Mammary epithelial cell (primary cell): Measurements from ENCODE around the genes PTGFR, IFI44L, ADGRL4 and BCL10.

GRCh38 chr1:78005354-78006291 lies 884 bp downstream of the DNAJB4 start:
- CAGE, long polyA plus RNA = no peak
- RRBS = no CpG with 5 or more reads among the region's 3 CpGs

GRCh38 chr1:78012944-78013554 lies 8.3 kb downstream of the DNAJB4 start:
- CAGE, long polyA plus RNA = no peak
- RRBS = no CpG with 5 or more reads among the region's 8 CpGs

GRCh38 chr1:78490602-78491287 lies at the start of gene PTGFR:
PTGFR (plus strand) TSS chr1:78490974.
- CAGE, long polyA plus RNA = no peak
- RRBS = no CpG with 5 or more reads among the region's 44 CpGs

GRCh38 chr1:78619414-78620692 lies at the start of gene IFI44L:
IFI44L (plus strand) TSS chr1:78620448.
- CAGE, long polyA plus RNA = no peak
- RRBS = no CpG with 5 or more reads among the region's 14 CpGs

GRCh38 chr1:78623493-78623896 lies 3.2 kb downstream of the IFI44L start:
- CAGE, long polyA plus RNA = no peak
- RRBS = no CpG with 5 or more reads among the region's 3 CpGs

GRCh38 chr1:79006498-79007013 lies at the start of gene ADGRL4:
ADGRL4 (minus strand) TSS chr1:79006730.
- CAGE, long polyA plus RNA = no peak
- RRBS = 38% methylated on average over 3 of the region's 36 CpGs

- CAGE, long polyA plus RNA = no peak
- RRBS = no CpG with 5 or more reads among the region's 6 CpGs
These were observed 101.5 kb upstream of the ADGRL2 start for GRCh38 chr1:81699133-81699777.

- CAGE, long polyA plus RNA = no peak
- RRBS = under 1% methylated on average over 43 of the region's 100 CpGs
These were observed 1.2 kb downstream of the ADGRL2 start for GRCh38 chr1:81801642-81802583.

- CAGE, long polyA plus RNA = no peak
- RRBS = no CpG with 5 or more reads among the region's 9 CpGs
These were observed 8.1 kb downstream of the ADGRL2 start for GRCh38 chr1:81808595-81809466.

GRCh38 chr1:82162538-82162797 lies 361.7 kb downstream of the ADGRL2 start:
- CAGE, long polyA plus RNA = no peak
- RRBS = no CpG with 5 or more reads among the region's 2 CpGs

DNA sequence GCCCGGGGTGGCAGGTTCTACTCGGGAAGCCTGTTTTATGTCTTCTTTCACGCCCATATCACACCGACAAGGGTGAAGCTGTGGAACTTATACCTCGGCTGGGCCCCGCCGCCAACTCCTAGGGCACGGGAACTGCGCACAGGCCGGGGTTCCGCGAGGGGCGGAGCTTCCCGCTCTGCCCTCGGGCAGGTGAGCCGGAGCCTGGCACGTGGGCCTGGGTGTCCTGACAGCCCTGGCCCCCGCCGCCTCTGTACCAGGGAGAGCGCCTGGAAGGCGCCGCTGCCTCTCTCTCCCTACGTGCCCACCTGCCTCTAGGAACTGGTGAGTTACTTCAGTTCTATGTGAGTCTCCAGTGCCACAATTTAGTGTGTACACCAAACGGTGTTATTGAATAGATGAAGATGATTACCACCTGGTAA lies 138.0 kb downstream of the TTLL7 start:
- CAGE, long polyA plus RNA = no peak
- RRBS = 1% methylated on average over 7 of the region's 24 CpGs

- CAGE, long polyA plus RNA = no peak
- RRBS = no CpG with 5 or more reads among the region's 6 CpGs
These were observed 34.9 kb downstream of the DNASE2B start for GRCh38 chr1:84433116-84433630.

- CAGE, long polyA plus RNA = no peak
- RRBS = no CpG with 5 or more reads among the region's 3 CpGs
These were observed 9.0 kb upstream of the CTBS start for GRCh38 chr1:84583242-84583581.

- CAGE, long polyA plus RNA = no peak
- RRBS = no CpG with 5 or more reads among the region's 1 CpG
These were observed 29.0 kb upstream of the CTBS start for GRCh38 chr1:84603249-84603671.

DNA sequence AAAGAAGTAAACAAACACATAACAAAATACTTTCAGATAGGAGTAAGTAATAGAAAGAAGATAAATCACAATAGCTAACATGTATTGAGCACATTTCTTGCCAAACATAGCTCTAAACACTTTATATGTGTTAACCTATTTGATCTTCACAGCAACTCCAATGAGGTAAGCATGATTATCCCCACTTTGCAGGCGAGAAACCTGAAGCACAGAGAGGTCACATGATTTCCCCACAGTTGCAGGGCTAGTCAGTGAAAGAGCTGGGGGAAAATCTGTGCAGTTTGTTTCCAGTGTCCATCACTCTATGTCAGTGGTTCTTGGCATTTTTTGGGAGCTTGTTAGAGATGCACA lies 21.1 kb downstream of the MCOLN3 start:
- CAGE, long polyA plus RNA = no peak
- RRBS = no CpG with 5 or more reads among the region's 1 CpG

DNA sequence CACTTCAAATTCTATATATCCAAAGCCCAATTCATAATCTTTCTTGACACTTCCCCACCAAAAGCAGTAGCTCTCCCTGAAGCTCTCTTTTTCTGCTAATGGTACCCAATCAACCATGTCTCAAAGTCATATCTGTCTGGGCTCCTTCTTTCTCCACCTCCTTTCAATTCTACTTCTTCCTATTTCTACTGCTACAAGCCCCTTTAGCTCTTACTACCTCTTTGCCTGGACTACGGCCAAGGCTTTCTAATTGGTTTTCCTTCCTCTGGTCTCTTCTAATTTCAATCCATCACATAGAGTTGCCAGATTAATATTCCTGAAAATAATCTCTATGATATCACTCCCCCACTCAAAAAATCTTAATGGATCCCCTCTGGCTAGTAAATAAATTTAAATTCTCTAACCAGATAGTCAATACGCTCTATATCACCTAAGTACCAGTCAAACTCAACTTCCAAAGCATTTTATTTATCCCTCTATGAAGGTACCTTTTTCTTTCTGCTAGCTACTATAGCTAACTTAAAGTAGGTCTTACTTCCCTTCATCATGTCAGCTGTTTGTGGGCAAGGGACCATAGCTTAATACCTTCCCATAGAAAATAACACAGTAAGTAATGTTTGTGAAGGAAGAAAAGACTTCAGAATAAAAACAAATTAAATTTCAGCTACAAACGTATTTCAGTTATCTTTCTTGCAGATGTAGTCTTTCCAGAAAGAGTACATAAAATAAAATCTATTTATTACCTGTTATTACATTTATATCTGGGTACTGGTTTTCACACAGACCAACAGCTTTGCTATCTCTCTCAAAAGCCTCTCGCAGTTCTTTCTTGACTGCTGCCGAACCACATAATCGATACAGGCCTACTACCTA lies 23.2 kb downstream of the SYDE2 start:
- CAGE, long polyA plus RNA = no peak
- RRBS = no CpG with 5 or more reads among the region's 6 CpGs

- CAGE, long polyA plus RNA = no peak
- RRBS = no CpG with 5 or more reads among the region's 2 CpGs
These were observed 24.1 kb upstream of the SYDE2 start for GRCh38 chr1:85224978-85225353.

DNA sequence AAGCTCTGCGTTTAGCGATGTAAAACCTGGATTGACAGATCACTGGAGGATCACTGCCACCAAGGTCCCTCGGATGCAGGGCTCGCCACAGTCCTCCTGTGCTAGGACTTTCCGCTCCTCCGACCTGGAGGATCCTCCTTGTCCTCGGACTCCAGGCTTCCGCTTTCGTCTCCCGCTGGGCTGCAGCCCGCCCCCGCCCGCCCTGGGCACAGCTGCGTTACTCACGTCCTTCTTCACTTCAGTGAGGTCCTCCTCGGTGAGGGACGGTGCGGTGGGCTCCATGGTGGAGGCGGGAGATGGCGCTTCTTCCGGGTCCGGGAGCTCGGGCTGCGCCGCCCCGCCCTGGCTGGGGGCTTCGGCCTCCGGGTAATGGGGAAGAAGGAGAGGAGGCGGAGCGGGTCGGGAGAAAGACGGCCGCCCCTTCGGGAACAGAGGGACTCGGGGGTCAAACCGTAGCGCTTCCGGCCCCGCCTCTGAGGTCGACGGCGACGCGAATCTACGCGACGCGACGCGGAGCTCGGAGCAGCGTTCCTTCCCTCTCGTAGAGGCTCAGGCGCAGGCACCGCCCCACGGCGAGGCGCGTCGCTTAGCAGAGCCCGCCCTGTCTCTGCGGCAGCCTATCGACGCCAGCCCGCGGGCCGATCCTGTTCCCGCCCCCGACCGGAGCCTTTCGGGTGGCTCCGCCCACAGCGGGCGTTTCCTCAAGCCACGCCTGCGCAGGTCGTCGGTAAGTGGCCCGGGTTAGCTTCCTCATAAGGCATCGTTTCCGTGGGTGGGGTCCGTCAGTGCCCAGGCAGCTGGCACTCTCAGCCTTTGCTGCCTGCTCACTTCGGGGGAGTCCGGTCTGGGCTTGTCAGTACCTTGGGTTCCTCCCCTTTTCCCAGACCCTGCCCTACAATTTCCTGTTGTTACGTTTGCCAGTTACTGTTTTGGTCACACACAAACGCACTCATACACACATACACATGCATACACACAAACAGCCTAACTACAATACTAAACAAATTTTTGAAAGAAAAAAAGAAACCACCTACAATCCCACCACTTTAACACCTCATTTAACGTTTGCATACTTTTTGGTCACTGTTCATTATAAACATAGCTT lies at the start of gene BCL10:
BCL10 (minus strand) TSS at position 562 of the 1,105 bp plus-strand sequence.
- CAGE, long polyA plus RNA = no peak
- RRBS = under 1% methylated on average over 27 of the region's 87 CpGs

- CAGE, long polyA plus RNA = no peak
- RRBS = 84% methylated on average over 2 of the region's 9 CpGs
These were observed 7.1 kb upstream of the BCL10 start for GRCh38 chr1:85283448-85284008.

DNA sequence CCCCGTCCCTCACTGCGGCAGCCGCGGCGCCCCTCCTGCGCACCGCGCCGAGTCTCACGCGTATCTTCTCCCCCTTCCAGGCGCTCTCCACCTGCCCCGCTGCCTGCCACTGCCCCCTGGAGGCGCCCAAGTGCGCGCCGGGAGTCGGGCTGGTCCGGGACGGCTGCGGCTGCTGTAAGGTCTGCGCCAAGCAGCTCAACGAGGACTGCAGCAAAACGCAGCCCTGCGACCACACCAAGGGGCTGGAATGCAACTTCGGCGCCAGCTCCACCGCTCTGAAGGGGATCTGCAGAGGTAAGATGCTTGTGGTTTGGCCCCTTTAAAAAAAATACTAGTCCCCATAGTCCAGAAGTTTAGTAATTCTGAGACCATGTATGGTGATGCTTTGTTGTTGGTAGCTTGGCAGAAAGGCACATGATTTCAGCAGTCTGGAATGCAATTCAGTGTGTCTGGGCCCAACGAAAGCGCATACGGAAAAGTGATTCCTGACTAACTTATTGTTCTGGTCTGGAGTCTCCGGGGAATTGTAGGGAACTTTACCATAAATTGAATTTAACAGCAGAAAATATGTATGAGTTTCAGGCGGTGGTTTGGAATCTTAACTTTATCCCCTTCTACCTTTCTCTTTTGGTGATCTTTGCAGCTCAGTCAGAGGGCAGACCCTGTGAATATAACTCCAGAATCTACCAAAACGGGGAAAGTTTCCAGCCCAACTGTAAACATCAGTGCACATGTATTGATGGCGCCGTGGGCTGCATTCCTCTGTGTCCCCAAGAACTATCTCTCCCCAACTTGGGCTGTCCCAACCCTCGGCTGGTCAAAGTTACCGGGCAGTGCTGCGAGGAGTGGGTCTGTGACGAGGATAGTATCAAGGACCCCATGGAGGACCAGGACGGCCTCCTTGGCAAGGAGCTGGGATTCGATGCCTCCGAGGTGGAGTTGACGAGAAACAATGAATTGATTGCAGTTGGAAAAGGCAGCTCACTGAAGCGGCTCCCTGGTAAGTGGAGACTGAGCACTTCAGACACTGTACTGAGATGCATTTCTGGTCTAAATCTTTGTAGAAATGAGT lies 1.1 kb downstream of the CCN1 start:
- CAGE, long polyA plus RNA = no peak
- RRBS = no CpG with 5 or more reads among the region's 45 CpGs